ENCODE measurements around a stretch of chr2.

- PRO-cap, 2 experiments: peak in 2 of 2 experiments; most common plus-strand start chr2:37599900 (in 2)
These were observed 71.9 kb downstream of the CDC42EP3 start for GRCh38 chr2:37599508-37600004.

- PRO-cap, 2 experiments: peak in 1 of 2 experiments; most common minus-strand start chr2:37656708 (in 1)
These were observed 14.7 kb downstream of the CDC42EP3 start for GRCh38 chr2:37656409-37657562.

DNA sequence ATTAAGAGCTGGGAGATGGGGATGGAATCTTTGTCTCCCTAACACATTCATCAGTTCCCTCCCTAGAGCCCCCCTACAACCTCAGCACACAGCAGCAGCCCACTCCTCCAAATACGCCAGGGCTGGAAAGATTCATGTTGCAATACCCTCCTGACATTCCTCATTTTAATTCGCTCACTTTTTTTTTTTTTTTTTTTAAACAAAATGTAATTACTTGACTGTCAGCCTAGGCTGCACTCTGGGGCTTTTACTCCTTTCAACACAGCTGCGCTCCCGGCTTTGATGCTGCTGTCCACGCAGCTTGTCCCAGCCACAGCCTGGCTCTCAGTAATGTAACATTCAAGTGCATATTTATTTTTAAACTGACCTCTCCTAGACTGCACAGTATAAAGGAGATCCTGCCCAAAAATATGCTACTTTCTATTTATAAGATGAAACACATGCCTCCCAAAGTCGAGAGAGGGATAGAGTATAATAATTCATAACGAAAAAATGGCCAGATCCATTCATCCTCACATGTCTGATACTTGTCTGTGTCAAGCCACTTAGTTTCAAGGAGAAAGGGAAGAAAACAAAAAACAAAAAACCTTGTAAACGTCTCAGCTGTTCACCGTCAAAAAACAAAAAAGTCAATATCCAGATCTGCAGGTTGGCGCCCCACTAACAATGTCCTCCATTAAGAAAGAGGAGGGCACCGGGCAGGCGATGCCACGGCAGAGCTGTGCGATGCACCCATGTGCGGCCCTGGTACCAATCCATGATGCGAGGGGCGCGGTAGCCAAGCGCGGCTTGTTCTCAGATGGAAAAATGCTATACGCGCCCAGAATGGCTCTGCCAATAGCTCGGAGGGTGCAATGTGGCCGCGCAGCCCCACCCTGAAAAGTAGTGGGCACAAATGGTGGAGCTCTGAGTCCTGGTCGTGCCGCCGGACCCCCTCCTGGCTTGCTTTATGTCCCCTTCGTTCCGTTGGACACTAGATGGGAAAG is 844 bp downstream of the CDC42EP3 start:
- PRO-cap, 2 experiments: peak in 1 of 2 experiments; most common plus-strand start position 276 of the sequence (in 1); most common minus-strand start position 303 of the sequence (in 1)

GRCh38 chr2:37688895-37689490 is 17.6 kb upstream of the CDC42EP3 start:
- PRO-cap, 2 experiments: peak in 1 of 2 experiments; most common plus-strand start chr2:37689367 (in 1); most common minus-strand start chr2:37689201 (in 1)

- PRO-cap, 2 experiments: no peak in any of the 2 experiments
These were observed 4.4 kb upstream of the RMDN2 start for GRCh38 chr2:37920689-37921007.

GRCh38 chr2:38037671-38038753 is 37.9 kb downstream of the CYP1B1 start:
- PRO-cap, 2 experiments: no peak in any of the 2 experiments

- PRO-cap, 2 experiments: peak in 2 of 2 experiments; most common plus-strand start chr2:38077032 (in 2); most common minus-strand start chr2:38076819 (in 1)
These were observed 702 bp upstream of the CYP1B1 start for GRCh38 chr2:38076583-38077122.

- PRO-cap, 2 experiments: no peak in any of the 2 experiments
These were observed 33.7 kb upstream of the CYP1B1 start for GRCh38 chr2:38109353-38110338.

- PRO-cap, 2 experiments: peak in 1 of 2 experiments; most common plus-strand start chr2:38128955 (in 1)
These were observed 52.7 kb upstream of the CYP1B1 start for GRCh38 chr2:38128618-38129076.

- PRO-cap, 2 experiments: no peak in any of the 2 experiments
These were observed 142.0 kb upstream of the CYP1B1 start for GRCh38 chr2:38217976-38218314.

- PRO-cap, 2 experiments: no peak in any of the 2 experiments
These were observed 16.8 kb downstream of the ATL2 start for GRCh38 chr2:38360108-38360760.

DNA sequence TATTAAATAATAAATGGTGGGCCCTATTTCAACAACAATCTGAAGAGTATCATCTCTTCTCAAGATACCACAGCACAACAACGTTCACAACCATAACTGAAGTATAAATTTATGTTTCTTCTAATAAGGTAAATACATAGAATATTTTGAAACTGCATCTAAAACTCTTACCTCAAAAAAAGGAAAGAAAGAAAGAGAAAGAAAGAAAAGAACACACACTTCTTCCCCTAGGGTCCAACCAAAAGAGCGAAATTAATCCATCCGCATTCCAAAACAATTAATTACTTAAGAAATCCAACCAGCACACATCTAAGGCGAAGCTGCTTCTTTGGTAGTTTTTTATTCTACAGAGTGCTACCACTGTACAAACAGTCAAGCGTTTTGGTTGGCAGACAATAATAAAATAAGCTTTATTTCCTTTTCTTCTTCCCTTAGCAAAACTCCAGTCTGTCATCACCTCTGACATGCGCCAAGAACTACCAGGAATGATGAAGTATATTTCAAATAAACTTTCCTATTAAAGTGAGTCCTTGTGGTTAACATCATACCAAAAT is 1.5 kb downstream of the ATL2 start:
- PRO-cap, 2 experiments: no peak in any of the 2 experiments

DNA sequence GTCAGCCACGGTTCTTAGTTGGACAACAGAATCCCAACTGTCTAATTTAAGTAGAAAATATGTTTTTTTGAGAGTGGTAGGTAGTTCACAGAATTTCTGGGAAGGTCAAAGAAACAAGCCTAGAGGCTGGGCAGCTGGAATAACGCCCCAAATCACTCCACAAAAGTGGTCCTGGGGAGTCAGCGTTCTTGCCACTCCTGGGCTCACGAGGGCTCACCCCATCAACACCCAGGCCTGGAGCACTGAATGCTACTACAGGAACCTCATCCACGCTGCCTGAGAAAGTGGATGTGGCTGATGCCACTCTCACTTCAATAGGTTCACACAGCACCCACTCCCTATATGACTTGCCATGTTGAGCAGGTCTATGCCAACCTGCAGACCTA is 76.3 kb upstream of the ATL2 start:
- PRO-cap, 2 experiments: no peak in any of the 2 experiments

DNA sequence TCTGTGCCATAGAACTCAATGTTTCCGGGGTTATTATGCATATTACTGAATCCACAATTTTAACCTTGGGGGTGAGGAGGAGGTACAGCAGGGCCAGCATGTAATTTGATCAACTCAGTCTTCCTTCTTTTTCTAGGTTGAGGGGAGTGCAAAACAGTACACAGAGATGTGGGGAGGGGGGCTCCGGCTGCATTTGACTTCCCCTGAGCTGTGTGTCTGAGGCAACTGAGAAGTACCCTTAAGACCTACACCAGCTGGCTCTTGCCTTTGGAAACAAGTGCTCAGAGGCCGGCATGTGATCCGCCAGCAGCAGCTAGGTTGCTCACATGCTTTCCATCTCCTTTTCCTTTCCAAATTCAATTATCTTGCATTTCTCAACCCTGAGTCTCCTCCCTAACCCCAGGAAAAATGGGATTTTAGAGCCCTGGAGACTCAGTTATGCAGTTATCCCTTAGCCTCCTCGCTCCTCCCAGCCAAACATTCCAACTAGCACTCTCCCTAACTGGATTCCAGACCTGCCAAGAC is 102.9 kb downstream of the HNRNPLL start:
- PRO-cap, 2 experiments: no peak in any of the 2 experiments

GRCh38 chr2:38508193-38508673 is 94.5 kb downstream of the HNRNPLL start:
- PRO-cap, 2 experiments: no peak in any of the 2 experiments

DNA sequence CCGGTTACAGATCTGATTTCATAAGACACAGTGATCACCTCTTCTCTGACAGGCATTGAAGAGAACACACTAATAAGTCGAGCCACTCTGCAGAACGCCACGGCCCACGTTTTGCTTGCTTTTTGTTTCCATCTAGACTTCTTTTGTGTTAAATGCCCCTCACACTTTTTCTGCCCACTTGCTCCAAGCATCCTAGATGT is 85.4 kb downstream of the HNRNPLL start:
- PRO-cap, 2 experiments: no peak in any of the 2 experiments

DNA sequence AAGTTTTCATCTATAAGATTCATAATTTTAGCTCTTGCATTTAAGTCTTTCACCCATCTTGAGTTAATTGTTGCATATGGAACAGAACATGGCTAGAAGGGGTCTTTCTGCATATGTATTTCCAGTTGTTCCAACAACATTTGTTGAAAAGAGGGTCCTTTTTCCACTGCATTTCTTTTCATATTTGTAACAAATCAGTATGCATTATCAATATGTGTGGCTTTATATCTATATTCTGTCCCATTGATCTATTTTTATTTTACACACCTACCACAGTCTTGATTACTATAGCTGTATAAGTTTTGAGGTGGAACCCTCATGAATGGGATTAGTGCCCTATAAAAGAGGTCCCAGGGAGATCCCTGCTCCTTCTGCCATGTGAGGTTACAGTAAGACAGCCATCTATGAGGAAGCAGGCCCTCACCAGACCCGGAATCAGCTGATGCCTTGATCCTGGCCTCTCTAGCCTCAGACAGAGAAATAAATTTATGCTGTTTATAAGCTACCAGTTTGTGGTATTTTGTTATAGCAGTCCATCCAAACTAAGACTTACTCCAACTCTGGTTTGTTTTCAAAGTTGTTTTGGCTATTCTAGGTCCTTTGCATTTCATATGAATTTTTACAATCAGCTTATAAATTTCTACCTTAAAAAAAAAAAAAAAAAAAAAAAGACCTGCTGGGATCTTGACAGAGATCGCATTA is 55.0 kb downstream of the HNRNPLL start:
- PRO-cap, 2 experiments: no peak in any of the 2 experiments

DNA sequence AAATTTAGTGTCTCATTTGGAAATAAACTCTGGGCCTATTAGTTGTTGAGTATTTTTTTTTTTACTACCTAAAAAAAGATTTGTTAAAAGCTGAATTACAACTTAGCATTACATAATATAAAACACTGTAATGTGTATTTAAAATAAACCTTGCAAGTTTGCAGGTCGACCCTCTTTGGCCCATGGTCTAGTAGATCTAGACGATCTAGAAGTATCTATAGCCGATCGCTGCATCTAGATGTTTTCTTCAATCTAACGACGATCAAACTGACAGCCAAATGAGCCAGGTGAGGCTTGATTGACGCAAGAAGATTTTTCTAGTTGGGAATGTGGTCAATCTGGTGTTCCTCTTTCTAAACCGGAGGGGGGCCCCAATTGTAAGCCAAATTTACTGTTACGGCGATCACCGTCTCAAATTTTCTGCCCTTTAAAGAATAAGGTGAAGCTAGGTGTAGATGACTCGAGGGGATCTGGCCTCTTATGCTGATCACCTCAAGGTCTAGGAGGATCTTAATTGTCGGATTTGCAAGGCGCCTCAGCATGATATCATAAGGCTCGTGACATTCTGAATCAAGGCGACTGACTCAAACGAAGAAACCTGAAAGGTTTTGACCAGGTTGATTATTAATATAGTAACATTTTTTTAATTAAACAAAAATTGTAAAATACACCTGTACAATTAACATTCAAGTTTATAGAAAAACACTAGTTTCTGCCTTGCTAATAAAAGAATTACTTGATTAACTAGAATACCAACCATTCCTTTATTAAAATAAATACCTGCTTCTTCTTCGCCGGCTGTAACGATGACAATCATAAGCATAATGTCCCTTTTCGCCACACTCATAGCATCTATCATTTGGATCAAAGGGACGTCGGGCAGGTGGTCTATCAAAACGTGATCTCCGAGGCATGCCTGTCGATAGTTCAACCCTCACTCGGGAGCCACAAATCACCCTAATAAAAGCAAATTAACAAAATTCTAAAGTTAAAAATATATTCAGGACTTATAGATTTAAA is 2.1 kb downstream of the SRSF7 start:
- PRO-cap, 2 experiments: no peak in any of the 2 experiments

DNA sequence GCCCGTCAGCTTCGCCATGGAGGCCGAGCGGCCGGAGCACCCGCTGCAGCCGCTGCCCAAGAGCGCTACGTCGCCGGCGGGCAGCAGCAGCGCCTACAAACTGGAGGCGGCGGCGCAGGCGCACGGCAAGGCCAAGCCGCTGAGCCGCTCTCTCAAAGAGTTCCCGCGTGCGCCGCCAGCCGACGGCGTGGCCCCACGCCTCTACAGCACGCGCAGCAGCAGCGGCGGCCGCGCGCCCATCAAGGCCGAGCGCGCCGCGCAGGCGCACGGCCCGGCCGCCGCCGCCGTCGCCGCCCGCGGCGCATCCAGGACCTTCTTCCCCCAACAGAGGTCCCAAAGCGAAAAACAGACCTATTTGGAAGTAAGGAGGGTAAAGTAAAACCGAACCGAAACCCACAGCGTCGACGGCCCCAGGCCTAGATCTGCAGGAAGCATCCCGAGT is 70.6 kb downstream of the ARHGEF33 start:
- PRO-cap, 2 experiments: peak in 1 of 2 experiments; most common plus-strand start position 188 of the sequence (in 1); most common minus-strand start position 69 of the sequence (in 1)

DNA sequence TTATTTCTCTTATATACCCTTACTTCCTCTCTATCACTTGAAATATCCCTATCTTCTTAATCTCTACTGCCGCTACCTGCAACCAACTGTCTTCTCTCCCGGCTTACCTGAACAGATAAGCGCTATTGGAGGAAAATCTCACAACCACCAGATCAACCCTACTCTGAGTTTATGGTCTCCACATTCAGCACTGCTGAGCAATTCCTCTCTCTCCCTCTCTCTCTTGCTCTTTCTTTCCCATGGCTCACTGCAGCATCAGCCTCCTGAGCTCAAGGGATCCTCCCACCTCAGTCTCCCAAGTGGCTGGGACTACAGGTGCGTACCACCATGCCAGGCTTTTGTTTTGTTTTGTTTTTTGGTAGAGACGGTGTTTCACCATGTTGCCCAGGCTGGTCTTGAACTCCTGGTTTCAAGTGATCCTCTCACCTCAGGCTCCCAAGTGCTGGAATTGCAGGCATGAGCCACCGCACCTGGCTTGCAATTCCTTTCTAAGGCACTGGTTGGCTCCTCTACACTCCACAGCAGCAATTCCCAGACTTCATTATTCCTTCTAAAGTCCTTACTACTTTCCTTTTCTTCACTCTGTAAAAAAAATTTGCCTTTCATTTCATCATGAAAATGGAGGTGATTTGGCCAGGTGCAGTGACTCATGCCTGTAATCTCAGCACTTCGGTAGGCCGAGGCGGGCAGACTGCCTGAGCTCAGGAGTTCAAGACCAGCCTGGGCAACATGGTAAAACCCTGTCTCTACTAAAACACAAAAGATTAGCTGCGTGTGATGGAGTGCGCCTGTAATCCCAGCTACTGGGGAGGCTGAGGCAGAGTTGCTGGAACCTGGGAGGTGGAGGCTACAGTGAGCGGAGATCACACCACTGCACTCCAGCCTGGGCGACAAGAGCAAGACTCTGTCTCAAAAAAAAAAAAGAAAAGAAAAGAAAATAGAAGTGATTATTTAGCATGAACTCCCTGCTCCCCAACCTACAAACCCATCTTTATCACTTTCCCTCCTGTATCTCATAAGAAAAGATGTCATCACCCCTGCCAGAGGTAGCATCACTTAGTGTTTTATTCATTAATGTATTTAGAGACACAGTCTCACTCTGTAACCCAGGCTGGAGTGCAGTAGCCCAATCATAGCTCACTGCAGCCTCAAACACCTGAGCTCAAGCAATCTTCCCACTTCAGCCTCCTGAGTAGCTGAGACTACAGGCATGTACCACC is 8.3 kb downstream of the SOS1 start:
- PRO-cap, 2 experiments: no peak in any of the 2 experiments